H9 (cell line): ENCODE measurements around the gene CTNND2.

DNA sequence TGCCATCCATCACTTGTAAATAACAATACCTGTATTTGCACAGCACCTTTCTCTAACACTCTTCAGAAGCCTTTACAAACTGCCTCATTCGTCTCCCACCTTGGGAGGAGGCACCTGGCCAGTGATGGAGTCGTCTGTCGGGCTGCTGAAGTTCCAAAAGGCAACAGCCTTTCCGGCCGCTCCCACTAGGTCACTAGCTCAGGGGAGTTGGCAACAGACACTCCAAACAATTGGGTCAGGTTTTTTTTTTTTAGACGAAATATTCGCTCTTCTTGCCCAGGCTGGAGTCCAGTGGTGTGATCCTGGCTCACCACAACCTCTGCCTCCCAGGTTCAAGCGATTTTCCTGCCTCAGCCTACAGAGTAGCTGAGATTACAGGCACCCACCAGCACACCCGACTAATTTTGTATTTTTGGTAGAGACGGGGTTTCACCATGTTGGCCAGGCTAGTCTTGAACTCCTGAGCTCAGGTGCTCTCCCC, 4.0 kb downstream of the DAP start:
- PRO-cap: no peak

- PRO-cap: no peak
Measured at GRCh38 chr5:11760850-11761330, 143.4 kb downstream of the CTNND2 start.

GRCh38 chr5:11904134-11904742, at the start of gene CTNND2:
Gene CTNND2, minus strand, starts transcription at chr5:11904446.
- PRO-cap: bidirectional peak, plus-strand start at chr5:11904206, minus-strand start at chr5:11903961; unidirectional peak, minus-strand start at chr5:11904303; unidirectional peak, minus-strand start at chr5:11904444

- PRO-cap: no peak
Measured at GRCh38 chr5:12574402-12575193, 670.4 kb upstream of the CTNND2 start.

DNA sequence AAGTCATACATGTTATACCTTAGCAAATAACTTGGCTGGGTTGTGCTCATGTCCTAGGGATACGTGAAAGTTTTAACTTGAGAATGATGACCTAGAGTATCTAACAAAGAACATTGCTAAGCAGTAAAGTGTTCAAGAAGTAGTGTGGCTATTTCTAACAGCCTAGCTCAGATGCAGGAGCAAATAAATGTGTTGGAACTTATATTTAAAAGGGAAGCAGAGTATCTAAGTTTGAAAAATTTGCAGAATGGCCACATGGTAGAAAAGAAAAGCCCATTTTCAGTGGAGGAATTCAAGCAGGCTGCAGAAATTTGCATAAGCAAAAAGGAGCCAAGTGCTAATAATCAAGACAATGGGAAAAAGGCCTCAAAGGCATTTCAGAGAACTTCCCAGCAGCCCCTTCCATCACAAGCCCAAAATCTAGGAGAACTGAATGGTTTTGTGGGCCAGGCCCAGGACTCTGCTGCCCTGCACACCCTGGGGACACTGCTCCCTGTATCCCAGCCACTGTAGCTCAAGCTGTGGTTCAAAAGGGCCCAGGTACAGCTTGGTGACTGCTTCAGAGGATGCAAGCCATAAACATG, 720.4 kb upstream of the CTNND2 start:
- PRO-cap: bidirectional peak, plus-strand start at position 375 of the sequence, minus-strand start at position 273 of the sequence

DNA sequence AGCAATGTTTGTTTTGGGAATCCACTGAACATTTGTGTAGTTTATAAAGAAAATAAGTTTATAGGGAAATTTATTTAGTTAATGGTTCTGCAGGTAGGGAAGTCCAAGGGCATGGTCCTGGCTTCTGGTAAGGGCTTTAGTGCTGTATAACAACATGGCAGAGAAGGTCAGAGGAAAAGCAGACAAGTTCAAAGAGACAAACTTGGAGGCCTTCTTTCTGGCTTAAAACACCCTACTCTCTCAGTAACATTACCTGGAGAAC, 590.1 kb downstream of the DNAH5 start:
- PRO-cap: no peak

- PRO-cap: no peak
Measured at GRCh38 chr5:14147191-14147763, 4.1 kb downstream of the TRIO start.

GRCh38 chr5:14167204-14167937, 24.2 kb downstream of the TRIO start:
- PRO-cap: no peak

DNA sequence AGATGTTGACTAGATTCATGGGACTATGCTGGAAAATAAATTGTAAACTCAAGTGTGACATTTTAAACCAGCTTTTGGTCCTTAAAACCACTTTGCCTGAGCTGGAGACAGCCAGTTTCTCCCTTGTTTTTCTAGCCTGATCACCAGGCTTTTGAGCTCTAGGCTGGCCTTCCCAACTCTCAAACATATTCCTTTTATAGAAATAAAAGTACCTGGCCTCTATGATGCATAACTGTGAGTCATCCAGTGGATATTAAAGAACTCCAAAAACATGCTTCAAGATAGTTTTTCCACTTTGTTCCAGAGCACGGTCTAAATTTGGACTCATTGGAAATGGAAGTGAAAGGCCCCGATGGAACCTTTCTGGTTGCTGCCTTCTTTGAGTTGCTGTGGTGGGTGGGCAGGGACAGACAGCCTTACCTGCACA, 43.0 kb downstream of the TRIO start:
- PRO-cap: no peak

DNA sequence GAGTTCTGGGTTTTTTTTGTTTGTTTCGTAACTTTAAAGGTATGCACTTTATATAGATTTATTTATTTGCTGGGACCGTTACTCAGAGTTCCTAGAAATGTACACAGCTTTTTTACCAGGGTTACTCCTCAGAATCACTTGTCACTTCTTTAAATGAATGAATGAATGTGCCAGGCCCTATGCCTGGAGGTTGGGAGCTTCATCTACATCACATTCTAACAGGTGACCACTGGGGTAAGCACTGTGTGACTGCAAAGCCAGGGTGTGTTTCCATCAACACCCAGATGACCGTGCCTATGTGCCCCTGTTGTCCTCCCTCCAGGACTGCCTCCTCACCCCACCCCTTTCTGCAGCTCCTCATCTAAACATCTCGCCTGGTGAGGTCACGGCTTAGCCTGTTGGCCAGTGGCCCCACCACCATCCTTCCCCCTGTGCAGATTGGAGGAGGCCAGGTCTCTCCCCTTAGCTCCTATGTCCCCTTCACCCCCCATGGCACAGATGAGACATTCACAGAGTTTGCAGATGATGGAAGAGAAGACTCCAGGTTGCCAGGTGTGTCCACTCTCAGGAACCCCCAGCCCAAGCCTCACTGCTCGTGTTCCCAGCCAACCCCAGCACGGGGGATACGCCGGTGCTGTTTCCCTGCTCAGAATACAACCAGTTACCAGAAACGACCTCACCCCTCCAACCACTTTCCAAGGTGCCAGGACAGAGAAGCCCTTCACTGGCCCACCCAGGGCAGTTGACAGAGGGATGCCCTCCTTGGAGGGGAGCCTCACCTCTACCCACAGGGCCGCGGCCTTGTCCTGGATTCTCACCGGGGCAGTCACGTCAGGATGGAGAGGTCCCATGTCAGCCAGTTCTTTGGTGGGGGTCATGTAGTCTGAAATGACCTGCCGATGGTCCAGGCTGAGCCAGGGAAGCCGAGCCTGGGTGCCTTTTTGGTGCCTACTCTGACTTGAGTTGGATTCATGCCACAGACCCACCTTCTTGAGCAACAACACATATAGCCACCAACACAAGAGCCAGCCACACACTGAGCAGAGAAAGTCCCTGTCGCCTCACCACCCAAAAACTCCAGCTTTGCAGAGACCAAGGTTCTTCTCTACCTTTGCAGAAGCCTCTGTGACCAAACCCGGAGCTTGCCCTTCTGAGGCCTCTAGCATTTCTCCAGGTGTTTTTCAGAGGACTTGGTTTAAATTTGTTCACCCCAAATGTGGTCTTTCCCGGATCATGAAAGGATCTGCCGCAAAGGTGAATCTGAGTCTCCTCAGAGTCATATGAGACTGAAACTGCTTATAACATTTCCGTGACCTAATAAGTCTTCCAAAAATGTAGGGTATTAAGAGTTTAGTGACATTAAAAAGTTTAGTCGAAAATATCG, 154.2 kb upstream of the OTULINL start:
- PRO-cap: no peak

DNA sequence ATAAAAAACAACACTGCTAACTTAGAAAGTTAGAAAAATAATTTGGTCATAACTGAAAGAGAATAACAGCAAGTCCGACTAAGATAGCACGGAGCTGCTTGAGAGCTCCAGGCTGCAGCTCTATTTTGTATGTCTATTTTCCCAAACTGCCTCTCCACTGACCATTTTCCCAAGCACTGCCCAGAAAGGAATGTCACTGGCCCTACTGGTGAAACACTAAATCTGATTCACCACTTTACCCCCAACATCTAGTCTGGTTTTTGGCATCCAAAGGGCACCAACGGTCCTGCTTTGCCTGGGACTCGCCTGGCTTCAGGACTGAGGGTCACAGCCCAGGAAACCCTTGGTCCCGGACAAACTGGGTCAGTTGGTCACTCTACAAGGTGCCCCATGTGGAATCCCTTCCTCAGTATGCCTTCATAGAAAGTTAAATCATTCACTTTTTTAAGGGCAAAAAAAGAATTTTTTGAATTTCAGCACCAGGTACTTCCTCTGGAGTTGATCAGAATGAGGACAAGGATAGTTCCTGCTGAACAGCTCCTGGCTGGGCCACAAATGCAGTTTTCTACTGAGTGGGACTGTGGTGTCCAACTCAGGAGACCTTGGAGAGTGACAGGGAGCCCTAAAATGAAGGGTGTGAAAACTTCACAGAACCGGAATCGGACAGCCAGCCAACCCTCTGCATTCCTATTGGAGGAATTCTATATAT, 40.9 kb downstream of the ANKH start:
- PRO-cap: no peak

- PRO-cap: no peak
Measured at GRCh38 chr5:14841492-14841861, 30.1 kb downstream of the ANKH start.

GRCh38 chr5:14864529-14864728, 7.1 kb downstream of the ANKH start:
- PRO-cap: no peak

- PRO-cap: no peak
Measured at GRCh38 chr5:15634997-15635744, 135.2 kb downstream of the FBXL7 start.

- PRO-cap: no peak
Measured at GRCh38 chr5:16081372-16081867, 98.2 kb downstream of the MARCHF11 start.

DNA sequence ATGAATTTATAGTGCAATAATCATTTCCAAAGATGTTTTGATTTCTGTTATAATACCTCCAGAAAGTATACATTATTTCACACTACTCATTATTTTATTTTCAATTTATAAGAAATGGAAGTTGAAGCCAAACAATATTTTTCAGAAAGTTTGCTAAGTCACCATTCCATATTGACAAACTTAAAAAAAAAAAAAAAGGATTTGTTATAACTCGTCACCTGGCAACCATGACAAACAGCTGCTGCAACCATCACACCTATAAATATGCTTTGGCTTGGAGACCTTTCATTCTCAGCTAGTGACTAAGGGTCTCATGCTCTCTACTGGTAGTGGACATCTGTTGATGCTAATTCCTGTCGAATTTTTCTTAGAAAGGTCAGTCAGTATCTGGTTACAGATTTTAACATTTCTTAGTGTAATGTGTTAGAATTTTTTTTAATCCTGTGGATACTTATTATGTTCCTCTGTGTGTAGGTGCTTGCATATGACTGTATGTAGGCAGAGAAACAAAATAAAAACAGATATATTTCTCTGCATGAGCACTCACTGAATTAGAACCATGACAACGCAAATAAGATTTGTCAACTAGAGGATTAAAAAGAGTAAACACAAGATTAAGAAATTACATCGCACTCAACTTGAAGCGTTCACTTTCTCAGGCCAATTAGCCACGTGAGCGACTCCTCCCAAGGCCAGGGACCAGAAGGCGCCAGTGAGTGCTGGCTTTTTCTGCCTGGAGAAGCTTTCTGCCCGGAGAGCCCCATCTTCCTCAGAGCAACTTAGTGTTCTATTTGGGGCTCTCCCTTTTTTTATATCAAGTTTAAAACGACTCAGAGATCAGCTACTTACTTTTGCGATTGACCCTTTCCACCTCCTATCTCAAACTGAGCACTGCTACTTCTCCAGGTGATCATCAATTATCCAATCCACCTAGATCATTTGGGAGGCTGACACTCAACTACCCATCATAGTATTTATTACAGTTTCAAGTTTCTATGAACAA, 27.0 kb upstream of the ZNF622 start:
- PRO-cap: no peak

DNA sequence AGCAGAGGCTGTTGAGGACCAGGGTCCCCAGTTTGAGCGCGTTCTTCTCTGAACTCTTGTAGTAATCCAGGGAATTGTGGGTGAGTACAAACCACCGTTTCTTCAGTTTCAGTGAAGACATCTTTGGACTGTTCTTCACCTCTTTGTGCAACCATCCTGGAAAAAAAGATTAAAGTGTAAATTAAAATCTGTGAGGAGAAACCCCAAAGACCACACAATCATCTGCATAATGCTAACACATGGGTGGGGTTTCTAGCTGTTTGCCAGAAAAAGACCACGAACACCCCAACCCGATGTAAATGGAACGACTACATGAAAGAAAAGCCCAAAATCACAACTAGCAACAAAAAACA, 64.5 kb upstream of the RETREG1 start:
- PRO-cap: no peak

GRCh38 chr5:16754678-16754914, 137.8 kb upstream of the RETREG1 start:
- PRO-cap: unidirectional peak, minus-strand start at chr5:16754813

DNA sequence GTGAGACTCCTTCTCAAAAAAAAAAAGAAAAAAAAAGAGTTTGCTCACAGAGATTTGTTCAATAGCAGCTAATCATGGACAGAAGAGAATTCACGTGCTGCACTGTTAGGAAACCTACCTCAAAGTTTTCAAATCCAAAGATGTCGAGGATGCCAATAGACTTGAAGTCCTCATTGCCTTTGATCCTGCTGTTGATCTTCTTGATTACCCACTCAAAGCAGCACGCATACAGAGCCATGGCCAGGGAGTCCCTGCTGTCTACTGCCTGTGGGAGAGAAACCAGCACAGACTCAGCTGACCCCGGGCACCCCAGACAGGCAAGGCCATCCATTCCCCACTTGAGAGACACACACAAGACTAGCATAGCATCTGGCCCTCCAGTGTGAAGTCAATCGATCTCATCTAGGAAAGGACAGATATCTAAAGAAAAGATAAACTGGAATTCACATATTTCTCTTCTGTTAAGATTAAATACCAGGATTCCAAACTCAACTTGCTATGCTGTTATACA, 147.4 kb upstream of the RETREG1 start:
- PRO-cap: no peak

GRCh38 chr5:16879689-16880080, 56.4 kb downstream of the MYO10 start:
- PRO-cap: no peak